GM19240 (cell line): ENCODE results near the gene ENAH.

DNA sequence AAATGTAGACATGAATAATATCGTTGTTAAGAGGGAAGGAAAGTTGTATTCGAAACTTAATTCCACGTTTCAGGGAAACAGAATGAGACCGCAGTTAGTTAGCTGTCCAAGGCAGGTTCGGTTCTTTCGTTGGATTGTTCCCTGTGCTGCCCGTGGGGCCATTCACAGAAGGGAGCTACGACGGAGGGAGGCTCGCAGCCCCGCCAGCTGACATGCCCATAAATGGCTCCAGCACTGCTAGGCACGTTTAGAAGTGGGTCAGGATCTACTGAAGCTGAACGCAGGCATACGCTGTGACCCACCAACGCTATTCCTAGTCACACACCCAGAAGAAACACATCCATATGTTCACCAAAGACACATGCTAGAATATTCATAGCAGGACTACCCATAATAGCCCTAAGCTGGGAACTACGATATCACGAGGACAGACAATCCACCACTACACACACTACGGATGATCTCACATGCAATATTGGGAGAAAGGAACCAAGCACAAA, 56.2 kb upstream of the LBR start:
- RRBS = no CpG with 5 or more reads among the region's 18 CpGs

- RRBS = no CpG with 5 or more reads among the region's 3 CpGs
These were observed 98.1 kb downstream of the ENAH start for GRCh38 chr1:225554829-225555238.

- RRBS = 2% methylated on average over 63 of the region's 85 CpGs
These were observed at the start of gene ENAH for GRCh38 chr1:225652485-225653219. Gene ENAH, minus strand, starts transcription at chr1:225653123.

DNA sequence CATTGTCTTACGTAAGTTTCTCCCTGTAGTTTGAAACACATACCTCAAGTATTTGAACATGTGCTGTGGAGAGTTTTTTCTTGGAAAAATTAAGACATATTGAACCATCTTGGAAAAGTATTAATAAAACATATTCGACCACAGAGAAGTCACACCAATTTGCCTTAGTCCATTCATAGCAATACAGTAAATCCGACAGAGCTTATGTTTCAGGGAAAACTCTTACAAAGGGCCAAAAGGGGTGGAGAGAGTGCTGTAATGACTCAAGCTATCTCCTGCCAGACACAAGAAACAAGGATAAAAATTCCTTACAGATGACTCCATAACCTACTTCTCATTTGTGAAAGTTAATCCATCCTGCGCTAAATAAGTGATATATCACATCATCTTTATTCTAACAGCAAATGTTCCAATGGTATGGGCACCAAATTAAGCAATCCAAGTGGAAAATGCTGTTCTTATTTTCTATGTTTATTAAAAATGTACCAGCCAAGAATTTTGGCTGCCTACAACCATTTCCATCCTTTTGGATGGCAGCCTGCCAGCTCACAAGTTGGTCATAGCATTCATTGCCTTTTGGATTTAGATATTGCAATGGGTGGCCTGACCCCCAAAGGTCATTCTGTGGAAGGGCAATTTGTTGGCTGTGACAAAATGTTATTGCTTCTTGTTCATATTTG, 2.6 kb upstream of the ENAH start:
- RRBS = no CpG with 5 or more reads among the region's 4 CpGs

DNA sequence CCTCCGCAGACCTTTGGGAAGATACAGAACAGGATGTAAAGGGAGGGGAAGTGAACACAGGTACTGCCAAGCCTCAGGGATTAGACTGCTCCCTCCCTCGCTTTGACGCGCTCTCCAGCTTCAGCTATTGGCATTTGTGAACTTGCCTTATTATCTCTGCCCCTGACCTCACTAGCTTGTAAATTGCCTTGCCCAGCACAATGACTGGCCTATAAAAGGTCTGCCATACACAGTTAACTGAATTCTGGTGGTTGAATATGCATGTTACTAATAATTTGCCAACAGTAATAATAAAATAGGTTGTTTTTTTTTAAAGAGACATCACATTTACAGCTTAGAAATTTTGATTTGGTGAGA, 4.7 kb upstream of the SRP9 start:
- RRBS = no CpG with 5 or more reads among the region's 4 CpGs

GRCh38 chr1:225888453-225888798, 520 bp downstream of the LEFTY1 start:
- RRBS = 77% methylated on average over 5 of the region's 8 CpGs

GRCh38 chr1:225939470-225940031, 1.5 kb downstream of the LEFTY2 start:
- RRBS = 81% methylated on average over 6 of the region's 56 CpGs

GRCh38 chr1:226061741-226062594, 548 bp upstream of the H3-3A start:
- RRBS = 2% methylated on average over 27 of the region's 114 CpGs

DNA sequence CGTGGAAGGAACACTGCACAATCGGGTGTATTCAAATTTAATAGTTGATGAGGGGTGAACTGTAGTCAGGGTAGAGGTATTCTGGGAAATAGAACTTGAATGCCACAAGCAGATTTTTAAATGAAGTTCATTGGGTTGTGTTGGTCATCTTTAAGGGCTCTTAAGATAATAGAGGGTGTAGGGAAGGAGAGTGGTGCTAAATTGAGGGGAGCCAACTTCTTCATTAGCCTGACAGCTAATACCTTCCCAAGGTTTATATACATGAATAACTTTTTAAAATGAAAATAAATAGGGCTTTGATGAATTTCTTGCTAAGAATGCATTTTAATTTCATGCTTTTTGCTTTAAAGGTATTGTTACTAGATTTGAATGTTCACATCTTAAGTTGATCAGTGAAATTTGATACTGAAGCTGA, 2.6 kb downstream of the H3-3A start:
- RRBS = no CpG with 5 or more reads among the region's 2 CpGs

DNA sequence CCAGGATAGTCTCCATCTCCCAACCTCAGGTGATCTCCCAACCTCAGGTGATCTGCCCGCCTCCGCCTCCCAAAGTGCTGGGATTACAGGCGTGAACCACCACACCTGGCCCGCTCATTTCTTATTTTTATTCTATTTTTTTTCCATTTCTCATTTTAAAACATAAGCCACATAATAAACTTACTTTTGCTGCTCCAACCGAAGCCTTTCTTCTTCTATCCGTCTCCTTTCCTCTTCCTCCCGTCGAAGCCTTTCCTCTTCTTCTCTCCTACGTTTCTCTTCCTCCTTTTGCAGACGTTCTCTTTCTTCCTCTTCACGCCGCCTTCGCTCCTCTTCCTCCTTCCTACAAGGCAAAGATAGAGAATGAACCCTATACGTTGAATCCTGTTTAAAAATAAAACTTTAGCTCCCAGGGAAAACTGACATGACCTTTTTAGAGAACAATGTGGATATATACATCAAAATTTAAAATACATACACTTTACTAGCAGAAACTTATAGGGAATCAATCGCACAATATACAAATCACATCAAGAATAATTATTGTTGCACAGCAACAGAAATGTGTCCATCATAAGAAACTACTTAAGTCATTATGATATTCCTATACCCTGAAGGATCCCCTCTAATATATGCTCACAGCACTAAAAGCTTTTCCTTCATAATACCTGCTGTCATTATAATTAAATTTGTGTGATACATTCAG, 25.0 kb downstream of the ACBD3 start:
- RRBS = no CpG with 5 or more reads among the region's 15 CpGs

- RRBS = no CpG with 5 or more reads among the region's 9 CpGs
These were observed 46.9 kb upstream of the LIN9 start for GRCh38 chr1:226355486-226356739.

- RRBS = no CpG with 5 or more reads among the region's 7 CpGs
These were observed 43.0 kb downstream of the PARP1 start for GRCh38 chr1:226365009-226365208.

DNA sequence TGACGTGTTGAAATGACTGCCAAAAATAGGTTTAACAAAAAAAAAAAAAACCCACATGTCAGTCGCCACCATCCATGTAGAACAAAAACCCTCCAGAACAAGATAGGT, 700 bp downstream of the PARP1 start:
- RRBS = no CpG with 5 or more reads among the region's 2 CpGs

- RRBS = no CpG with 5 or more reads among the region's 8 CpGs
These were observed 6.1 kb upstream of the STUM start for GRCh38 chr1:226542492-226542861.

GRCh38 chr1:226587036-226587350, 38.4 kb downstream of the STUM start:
- RRBS = no CpG with 5 or more reads among the region's 6 CpGs

DNA sequence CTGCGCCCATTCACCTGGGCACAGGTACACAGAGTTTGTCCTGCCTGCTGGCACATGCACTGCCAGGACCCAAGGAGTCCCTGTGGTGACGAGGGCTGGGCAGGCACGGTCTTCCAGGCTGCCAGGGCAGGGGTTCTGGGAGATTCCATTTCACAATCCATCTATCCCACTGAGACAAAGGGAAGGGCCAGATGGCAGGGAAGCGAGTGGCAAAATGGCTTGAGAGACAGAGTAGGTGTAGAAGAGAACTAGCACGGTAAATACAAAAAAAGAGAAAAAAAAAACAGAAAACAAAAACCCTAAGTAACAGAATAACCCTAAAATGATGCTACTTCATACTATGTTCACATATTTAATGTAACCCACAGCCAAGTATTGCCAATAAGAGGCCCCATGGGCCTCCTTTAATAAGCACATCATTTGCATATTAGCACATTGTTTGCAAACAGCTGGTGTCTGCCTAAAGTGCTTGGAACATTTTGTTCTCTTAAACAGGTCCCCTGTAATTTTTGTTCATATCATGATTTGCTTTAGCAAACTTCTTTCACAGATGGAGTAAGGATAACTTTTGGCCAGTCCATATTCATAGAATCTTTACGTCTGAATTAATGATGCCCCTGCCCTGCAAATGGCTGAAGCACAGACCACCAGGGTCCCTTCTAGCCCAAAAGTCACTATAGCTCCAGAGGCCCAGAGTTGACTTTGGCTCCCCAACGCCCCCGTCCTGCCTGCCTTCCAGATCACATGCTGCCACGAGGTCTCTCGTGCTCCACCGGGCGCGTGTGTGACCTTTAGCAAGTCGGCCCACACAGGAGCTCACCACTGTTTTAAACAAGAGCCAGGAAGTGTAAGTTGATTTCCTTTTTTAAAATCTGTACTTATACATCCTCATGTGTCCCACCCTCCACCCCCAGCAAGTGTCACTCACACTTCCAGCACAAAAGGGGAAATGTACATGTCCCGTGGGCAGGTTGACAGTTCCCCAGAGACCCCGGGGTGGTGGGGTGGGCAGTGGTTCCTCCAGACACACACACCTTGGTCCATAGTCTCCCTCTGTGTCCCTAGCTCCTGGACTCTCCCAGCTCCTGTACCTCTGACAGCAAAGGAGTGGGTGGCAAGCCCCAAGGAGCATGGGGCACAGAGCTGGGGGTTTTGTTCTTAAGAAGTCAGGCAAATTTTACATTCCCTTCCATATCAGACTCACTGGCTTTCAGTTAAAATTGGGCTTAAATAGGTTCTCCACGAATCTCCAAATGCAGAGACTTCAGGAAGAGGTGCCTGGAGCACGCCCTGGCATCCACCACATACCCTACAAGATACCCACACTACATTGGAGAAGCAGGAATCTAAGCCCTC, 84.2 kb downstream of the STUM start:
- RRBS = no CpG with 5 or more reads among the region's 18 CpGs

DNA sequence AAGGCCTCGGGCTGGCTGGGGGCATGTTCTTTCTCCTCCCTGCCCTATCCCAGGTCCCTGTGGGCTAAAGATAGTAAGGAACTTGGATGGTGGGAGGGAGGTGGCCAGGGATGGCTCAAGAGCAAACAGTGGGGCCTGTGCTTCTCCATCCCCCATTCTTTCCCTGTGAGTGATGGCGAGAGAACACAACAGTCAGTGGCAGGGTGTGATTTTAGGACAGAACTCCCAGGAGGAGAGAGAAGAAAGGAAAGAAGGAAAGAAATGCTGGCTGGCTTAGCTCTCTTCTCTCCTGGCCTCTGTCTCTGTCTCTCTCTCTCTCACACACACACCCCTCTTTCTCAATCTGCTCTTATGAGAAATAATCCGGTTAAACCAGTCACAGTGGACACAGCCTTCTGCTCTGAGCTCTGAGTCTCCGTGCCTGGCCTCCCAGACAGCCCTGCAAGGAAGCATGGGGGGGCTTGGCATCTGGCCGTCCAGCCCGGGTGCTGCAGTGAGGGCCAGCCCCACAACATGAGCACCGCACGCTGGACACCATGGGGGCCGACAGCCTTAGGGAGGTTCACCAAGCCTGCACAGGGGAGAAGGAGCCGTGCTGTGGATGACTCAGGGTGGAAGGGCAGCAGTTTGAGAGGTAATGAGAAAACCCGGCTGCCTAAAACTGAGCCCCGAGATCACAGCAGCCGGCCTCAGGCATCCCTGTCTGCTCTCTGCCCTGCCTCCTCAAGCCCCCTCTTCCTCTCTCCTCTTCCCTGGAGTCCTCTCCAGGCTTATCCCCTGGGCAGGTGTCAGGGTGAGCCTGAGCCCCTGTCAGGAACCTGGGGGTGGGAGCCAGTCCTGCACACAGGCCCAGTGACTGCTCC, 93.1 kb downstream of the ITPKB start:
- RRBS = no CpG with 5 or more reads among the region's 13 CpGs

DNA sequence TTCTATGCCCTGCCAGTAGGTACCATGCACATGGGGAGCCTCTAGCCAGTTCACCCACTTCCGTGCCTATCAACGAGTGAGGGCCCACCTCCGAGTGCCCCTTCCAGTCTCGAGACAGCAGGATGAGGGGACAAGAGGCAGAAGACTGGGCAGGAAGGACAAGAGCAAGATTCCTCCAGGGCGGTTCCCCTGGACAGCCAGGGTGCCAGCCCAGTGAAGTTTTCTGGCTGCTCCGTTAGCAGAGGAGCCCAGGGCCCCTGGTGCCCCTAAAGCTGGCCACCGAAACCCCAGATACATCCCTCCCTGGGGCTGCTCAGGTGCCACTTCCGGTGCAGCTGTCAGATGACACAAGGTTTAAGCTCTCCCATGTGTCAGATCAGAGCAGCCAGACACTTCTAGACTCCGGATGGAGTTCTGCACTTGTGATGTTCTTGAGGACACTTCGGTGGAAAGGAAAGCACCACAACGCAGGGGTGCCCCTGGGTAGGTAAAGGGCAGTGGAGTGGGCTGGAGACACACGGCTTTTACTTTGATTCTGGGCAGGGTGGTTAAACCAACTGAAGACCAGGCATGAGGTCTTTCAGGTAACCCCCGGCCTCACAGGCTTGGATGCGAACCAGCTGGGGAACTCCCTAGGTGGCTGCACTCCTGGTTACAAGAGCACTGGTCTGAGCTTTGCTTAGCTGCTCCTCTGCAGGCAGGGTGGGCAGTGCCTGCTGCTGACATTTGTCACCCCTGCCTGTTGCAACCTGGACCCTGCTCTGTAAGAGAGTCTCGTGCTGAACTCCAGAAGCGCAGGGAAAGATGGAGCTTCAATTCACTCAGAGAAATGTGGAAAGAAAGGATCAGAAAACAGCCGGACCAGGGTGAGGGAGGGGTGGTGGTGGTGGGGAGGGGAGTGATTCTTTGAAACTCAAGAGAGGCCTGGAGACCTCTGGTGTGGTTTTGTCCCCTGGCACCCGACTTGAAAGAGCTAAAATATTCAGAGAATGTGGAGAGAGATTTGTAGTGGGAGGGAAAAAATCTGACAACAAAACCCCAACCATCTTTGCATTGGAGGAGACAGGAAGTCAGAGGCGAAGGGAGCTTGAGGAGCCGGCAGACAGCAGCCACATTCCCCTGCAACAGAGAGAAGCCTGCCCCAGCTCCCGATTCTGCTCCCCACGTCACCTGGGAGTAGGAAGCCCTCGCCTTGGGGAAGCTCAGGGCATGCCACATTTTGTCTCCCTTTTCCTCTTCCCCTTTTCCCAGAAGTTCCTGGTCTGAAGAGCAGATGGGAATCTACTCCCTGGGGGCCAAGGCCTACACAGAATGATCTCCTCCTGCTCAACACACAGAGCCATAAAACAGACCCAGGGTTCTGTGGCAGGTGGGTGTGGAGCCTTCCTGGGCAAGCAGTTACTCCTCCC, 85.4 kb downstream of the ITPKB start:
- RRBS = 18% methylated on average over 2 of the region's 23 CpGs

- RRBS = no CpG with 5 or more reads among the region's 14 CpGs
These were observed 16.0 kb downstream of the ITPKB start for GRCh38 chr1:226722929-226723646.

GRCh38 chr1:226733195-226733928, 5.7 kb downstream of the ITPKB start:
- RRBS = no CpG with 5 or more reads among the region's 10 CpGs